Glomerular endothelial cell (primary cell): Measurements from ENCODE around the gene TLCD5.

DNA sequence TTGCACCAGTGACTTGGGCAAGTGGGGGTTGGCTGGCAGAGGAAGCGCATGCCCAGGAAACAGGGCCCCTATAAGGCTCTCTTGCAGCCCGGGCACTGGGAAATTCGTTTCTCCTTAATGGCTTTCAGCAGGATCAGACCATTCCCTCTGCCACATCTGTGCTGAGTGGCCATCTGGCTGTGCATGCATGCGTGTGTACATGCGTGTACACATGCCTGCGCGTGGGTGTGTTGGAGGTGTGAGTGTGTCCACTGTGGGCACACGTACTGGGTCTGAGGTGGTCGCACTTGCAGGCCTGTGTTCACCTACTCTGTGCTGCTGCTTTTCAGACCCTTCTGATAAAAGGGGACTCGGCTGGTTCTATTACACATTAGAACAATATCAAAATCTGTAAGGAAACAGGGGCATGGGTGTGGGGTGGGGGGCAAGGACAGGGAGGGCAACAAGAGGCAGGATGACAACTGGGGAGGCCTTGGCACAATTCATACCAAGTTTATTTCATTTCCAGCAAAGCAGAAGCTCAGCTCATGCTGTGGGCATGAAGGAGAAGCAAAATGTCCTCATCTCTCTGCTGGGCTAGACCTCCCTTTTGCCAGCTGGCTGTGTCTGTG is 67.2 kb downstream of the NECTIN1 start:
- RAMPAGE, long total RNA, result no peak

DNA sequence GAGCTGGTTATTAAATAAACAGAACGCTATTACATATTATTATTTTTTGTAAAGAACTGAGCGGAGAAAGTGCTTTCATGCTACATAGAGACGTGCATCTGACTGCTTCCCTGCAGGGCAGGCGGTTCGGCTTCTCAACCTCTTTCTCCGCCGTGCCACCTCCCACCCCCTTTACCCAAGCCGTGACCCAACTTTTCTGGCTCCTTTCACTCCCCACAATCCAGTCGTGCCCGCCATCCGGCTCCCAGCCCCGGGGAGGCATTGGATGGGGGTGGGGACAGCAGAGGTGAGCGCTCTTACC is 875 bp downstream of the NECTIN1 start:
- RAMPAGE, long total RNA, result no peak

- RAMPAGE, long total RNA, result no peak
Observed at GRCh38 chr11:119993931-119994271, 144.0 kb downstream of the TRIM29 start.

- RAMPAGE, long total RNA, result no peak
Observed at GRCh38 chr11:120132141-120132781, 5.7 kb downstream of the TRIM29 start.

- RAMPAGE, long total RNA, result no peak
Observed at GRCh38 chr11:120193036-120193783, 17.6 kb upstream of the OAF start.

- RAMPAGE, long total RNA, result no peak
Observed at GRCh38 chr11:120226485-120227347, 13.2 kb upstream of the POU2F3 start.

- RAMPAGE, long total RNA, result no peak
Observed at GRCh38 chr11:120271505-120272042, 31.6 kb downstream of the POU2F3 start.

DNA sequence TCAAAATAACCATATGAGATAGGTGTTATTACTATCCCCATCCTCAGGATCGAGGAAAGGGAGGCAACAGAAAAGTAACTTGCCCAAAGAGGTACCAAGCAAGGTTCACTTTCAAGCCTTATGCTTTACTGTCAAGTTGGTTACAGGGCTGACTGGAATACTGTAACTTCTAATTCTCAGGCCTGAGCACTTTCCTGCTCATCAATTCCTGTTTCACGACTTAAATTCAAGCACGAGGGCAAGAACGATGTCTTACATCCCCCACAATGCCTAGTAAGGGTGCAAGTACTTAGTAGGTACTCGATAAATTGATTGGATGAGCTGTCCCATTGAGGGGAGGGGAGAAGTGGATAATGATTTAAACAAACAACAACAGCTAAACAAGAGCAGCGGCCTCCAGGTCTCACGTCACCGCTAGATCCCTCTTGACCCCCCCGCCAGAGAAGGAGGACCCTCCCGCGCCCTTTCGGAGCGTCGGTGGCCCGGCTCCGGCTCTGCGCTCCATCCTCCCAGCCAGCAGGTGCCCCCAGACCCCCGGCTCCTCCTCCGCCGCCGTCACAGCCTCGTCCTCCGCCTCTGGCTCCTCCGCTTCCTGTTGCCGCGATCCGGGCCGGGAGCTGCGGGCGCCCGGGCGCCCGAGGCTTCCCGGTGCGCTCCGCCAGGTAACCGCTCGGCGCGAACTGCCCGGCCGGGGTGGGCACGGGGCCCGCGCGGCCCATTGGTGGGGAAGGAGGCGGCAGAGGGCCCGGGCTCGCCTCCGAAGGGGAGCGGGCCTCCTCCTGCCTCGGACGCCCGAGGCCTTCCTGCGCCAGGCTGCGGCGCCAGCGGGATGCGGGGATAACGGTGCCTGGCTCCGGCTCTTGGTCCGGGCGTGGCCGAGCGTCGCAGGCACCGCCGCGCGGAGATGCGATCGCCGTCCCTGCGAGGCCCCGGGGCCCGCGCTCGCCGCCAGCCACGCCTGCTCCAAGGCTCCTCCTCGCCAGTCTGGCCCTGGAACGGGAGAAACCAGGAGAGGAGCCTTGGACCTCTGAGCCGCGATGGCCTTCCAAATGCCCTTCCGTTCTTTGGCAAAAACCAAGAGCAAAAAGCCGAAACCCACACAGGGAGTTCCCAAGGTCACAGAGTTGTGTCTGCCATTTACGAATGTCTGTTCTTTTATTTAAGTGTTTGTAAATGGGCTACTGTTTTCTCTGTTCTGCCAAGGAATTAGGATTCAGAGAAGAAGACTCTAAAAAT is at the start of gene TLCD5:
Gene TLCD5, plus strand, starts transcription at position 593 of the 1,236 bp plus-strand sequence.
- RAMPAGE, long total RNA, result start-site peak on the plus strand centred at position 596 of the sequence, 25 bp wide, 128 and 56 reads in 2 replicates

GRCh38 chr11:120429611-120429933 is 82.0 kb upstream of the GRIK4 start:
- RAMPAGE, long total RNA, result no peak

DNA sequence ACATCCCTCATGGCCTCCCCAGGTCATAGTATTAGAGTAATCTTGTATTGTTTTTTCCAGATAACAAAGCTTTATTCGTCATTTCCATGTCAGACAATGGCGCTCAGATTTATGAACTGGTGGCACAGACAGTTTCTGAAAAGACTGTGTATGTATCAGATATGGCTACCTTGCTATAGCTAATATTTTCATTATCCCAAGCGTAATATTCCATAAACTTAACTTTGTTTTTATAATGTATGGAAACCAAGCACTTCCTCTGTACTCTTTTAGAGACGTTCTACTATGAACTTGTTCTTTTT is 35.0 kb upstream of the GRIK4 start:
- RAMPAGE, long total RNA, result no peak

DNA sequence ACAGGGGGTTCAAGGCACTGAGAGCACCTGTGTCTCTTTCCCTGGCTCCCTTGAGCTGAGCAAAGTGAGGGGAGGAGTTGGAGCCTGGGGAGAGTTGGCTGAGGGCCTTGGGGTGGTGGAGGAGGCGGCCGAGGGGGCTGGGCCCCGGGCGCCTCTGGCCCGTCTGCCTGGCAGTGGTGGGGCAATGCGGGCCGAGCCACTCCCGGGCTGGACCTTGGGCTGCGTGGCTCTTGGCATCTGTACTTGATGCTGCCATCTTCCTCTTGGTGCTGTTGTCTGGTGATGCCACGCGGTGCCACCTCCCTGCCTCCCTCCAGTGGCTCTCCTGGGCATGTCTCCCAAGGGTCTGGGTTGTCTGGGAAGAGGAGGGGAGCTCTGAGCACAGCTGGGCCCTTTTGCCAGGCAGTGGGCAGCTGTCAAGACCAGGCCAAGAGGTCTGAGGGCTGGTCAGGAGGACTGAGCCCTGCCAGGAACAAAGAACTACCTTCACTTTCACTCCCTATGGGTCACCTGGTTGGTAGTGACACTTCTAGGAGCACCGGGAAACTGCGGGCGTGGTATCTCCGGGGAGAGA is 1.3 kb downstream of the GRIK4 start:
- RAMPAGE, long total RNA, result no peak

- RAMPAGE, long total RNA, result no peak
Observed at GRCh38 chr11:120563445-120563936, 51.9 kb downstream of the GRIK4 start.

DNA sequence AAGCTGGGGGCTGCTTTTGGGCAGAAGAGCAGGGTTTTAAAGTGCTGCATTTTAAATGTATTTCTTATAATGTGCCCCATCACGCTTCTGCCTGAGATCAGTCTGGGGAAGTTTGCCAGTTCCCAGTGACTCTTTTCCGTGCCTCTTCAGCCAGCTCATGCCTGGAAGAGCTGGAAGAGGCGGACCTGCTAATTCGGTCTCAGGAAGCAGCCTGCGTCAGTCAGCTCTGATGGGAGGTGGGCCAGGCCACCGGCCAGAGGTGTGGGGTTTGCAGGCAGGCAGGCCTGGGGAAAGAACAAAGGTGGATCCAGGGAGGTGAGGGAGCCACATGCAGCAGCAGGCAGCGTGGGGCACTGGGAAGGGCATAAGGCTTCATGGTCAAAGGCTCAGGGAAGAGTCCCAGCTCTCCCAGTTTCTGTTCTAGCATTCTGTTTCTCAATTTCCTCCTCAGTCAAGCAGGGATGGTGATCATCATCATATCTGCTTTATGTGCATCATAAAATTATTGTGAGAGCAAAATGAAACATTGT is 140.1 kb upstream of the TBCEL start:
- RAMPAGE, long total RNA, result no peak

DNA sequence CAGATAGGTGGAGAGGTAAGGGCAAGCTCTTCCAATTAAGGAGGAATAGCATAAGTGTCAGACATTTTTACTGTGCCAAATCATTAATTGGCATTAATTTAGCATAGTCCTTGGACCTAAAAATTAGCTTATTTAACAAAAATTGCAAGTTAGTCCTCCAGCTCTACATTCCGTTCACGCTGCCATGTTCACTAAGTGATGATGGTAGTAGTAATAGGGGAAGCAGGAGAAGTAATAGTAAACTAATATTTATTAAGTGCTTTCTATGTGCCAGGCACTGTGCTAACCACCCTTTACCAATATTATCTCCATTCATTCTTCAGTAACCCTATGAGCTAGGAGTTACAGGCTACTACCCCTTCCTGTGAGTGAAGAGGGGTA is 11.0 kb downstream of the TBCEL start:
- RAMPAGE, long total RNA, result no peak

GRCh38 chr11:121067293-121067982 is 33.6 kb upstream of the TECTA start:
- RAMPAGE, long total RNA, result no peak

- RAMPAGE, long total RNA, result no peak
Observed at GRCh38 chr11:121234967-121235544, 57.5 kb upstream of the SC5D start.

DNA sequence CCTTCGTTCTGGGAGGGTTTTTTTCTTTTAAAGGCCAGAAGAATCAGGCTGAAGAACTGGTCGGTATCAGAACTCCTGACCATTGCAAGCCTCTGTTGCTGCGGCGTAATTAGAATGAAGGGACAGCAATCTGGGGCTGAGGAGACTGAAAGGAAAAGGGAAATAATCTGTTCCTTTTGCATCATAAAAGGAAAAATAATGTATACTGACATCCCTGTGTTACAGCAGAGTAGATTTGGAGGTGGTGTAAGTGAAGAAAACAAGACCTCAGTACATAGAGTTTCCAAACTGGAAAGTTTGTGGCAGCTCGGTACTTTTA is 728 bp downstream of the SC5D start:
- RAMPAGE, long total RNA, result no peak

DNA sequence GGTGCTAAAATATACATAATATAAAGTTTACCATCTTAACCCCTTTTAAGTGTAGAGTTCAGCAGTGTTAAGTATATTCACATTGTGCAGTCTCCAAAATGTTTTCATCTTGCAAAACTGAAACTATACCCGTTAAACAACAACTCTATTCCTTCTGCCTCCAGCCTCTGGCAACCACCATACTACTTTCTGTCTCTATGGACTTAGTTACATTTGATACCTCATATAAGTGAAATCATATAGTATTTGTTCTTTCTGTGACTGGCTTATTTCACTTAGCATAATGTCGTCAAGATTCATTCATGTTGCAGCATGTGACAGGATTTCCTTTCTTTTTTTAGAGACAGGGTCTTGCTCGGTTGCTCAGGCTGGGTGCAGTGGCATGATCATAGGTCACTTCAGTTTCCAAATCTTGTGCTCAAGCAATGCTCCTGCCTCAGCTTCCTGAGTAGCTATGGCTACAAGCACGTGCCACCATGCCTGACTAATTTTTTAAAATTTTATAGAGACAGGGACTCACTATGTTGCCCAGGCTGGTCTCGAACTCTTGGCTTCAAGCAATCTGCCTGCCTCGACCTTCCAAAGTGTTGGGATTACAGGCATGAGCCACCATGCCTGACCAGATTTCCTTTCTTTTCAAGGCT is 29.4 kb upstream of the SORL1 start:
- RAMPAGE, long total RNA, result no peak

DNA sequence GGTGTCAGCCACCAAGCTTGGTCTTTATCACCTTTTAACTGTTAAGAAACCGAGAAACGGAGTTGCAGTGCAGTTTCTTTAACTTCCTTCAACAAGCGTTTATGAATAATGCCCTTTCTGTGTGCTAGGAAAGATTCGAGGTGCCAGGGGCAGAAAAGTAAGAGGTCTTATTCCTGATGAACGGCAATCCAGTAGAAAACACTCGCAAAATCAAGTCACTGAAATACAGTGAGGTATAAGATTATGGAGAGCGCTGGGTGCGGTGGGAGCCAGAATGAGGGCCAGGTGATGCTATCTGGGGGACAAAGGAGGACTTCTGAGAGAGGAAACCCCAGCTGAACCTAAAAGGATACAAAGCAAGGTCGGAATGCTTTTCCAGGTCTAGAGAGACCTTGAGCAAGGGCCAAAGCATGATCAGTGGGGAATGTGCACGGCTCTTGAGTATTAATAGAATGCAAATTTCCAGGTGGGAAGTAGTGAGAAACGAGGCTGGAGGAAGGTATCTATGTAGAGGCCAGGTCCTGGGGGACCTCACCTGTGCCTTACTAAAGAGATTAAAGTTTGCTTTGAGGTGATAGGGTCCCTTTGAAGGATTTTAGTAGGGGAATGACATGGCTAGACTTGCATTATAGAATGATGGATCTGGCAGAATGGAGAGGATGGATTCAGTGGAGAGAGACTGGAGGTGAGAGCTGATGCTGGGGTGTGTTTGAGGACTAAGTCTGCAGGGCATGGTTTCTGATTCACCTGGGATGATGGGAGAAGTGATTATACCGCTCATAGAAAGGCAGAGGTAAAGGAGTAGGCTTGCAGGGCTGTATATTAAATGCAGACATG is 84.8 kb downstream of the SORL1 start:
- RAMPAGE, long total RNA, result no peak

- RAMPAGE, long total RNA, result no peak
Observed at GRCh38 chr11:121582317-121582882, 130.3 kb downstream of the SORL1 start.